Right lobe of liver (tissue), 4 donors: ENCODE results near the genes FAAP20 and PEX10.

- PRO-cap, 4 experiments = peak in 3 of 4 experiments; most common plus-strand start chr1:1760094 (in 3); most common minus-strand start chr1:1759853 (in 1)
- RAMPAGE, long total RNA, 2 experiments = no peak in any of the 2 experiments
Observed at GRCh38 chr1:1759660-1760282, 18.5 kb downstream of the NADK start.

- PRO-cap, 4 experiments = no peak in any of the 4 experiments
- RAMPAGE, long total RNA, 2 experiments = no peak in any of the 2 experiments
Observed at GRCh38 chr1:1840379-1840987, 50.4 kb downstream of the GNB1 start.

DNA sequence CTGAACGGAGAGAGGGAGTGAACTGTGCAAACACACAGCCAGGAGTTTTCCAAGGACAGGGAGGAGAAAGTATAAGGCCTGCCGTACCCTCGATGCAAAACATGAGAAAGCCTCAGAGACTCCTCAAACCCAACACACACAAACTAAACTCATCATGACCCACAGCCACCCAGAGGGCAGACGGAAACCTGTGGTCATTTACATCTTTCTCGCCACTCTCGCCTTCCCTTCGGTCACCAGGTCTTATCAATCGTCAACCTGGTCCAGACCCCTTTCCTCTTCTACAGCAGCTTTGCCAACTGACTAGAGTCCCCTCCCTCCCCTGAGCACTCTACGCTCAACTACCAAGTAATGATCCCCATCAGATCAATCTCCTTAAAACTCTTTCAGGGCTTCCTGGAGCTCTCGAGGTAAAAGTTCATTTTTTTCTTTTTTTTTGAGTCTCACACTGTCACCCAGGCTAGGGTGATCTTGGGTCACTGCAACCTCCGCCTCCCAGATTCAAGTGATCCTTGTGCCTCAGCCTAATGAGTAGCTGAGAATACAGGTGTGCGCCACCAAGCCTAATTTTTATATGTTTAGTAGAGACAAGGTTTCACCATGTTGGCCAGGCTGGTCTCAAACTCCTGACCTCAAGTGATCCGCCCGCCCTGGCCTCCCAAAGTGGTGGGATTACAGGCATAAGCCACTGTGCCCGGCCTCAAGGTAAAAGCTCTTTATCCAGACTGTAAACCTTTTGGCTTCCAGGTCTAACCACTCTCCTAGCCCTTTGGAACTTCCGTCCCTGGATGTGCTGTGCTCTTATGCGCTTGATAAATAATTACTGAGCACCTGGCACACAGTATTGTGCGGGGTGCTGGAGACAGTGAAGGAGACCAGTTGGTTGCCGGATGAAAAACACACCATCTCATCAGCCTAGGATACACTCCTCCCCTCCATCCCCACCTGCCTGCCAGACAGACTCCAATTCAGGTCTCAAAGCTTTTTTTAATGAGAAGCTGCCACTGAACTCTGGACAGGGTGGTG is 9.6 kb downstream of the GNB1 start:
- PRO-cap, 4 experiments = peak in 1 of 4 experiments; most common plus-strand start position 842 of the sequence (in 1)
- RAMPAGE, long total RNA, 2 experiments = no peak in any of the 2 experiments

DNA sequence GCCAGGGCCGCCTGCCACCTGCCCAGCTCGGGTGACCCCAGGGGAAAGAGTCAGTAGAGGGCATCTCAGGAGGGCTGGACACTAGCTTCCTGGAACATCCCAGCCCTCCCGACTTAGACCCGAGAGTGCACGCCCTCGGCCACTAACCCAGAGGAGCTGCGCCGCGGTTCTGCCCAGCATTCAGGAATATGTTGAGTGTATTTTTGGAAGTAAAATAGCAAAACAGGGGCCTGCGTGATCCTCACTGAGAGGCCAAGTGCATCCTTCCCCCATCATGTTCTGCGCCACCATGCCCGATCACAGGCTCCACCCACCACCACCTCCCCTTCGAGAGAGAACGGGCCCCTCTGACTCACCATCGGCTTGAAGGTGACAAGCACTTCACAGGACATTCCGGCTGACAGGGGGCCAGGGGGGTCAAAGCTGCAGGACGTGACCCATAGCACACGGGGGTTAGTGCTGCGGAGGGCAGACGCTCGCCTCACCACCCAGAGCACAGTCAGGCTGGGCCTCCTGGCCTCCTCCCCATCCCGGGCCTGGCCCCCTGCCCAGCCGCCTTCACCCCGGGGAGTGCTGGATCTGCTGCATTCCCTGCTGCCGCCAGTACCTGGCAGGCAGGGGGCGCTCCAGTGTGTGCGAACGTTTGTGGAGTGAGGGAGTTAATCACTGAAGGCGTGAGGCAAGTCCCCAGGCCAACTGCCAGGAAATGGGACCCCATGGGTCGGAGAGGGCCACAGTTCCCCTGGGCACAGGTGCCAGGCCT is 40.7 kb upstream of the TMEM52 start:
- PRO-cap, 4 experiments = peak in 3 of 4 experiments; most common minus-strand start position 169 of the sequence (in 3)
- RAMPAGE, long total RNA, 2 experiments = no peak in any of the 2 experiments

GRCh38 chr1:1990173-1990956 is 13.2 kb downstream of the CFAP74 start:
- PRO-cap, 4 experiments = no peak in any of the 4 experiments
- RAMPAGE, long total RNA, 2 experiments = no peak in any of the 2 experiments

GRCh38 chr1:2061088-2062090 is 11.2 kb downstream of the PRKCZ start:
- PRO-cap, 4 experiments = no peak in any of the 4 experiments
- RAMPAGE, long total RNA, 2 experiments = no peak in any of the 2 experiments

GRCh38 chr1:2115739-2116292 is 65.6 kb downstream of the PRKCZ start:
- PRO-cap, 4 experiments = no peak in any of the 4 experiments
- RAMPAGE, long total RNA, 2 experiments = no peak in any of the 2 experiments

- PRO-cap, 4 experiments = no peak in any of the 4 experiments
- RAMPAGE, long total RNA, 2 experiments = no peak in any of the 2 experiments
Observed at GRCh38 chr1:2137717-2138051, 56.9 kb downstream of the FAAP20 start.

- PRO-cap, 4 experiments = no peak in any of the 4 experiments
- RAMPAGE, long total RNA, 2 experiments = no peak in any of the 2 experiments
Observed at GRCh38 chr1:2146375-2147229, 48.0 kb downstream of the FAAP20 start.

DNA sequence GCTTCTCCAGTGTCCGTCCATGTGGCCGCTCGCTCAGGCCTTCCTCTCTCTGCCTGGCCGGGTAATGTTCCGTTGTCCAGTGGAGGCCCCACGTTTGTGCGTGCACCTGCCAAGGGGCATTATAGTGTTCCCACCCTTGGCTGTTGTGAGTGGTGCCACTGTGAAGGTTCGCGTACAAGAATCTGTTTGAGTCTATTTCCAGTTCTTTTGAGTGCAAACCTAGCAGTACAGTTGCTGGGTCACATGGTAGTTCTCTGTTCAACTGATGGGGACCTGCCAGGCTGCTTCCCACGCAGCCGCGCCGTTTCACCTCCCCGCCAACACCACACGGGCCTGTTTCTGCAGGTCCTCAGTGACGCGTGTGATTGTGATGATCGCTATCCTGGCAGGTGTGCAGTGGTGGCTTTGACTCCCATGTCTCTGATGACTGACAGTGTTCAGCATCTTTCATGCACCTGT is 41.8 kb downstream of the FAAP20 start:
- PRO-cap, 4 experiments = no peak in any of the 4 experiments
- RAMPAGE, long total RNA, 2 experiments = no peak in any of the 2 experiments

DNA sequence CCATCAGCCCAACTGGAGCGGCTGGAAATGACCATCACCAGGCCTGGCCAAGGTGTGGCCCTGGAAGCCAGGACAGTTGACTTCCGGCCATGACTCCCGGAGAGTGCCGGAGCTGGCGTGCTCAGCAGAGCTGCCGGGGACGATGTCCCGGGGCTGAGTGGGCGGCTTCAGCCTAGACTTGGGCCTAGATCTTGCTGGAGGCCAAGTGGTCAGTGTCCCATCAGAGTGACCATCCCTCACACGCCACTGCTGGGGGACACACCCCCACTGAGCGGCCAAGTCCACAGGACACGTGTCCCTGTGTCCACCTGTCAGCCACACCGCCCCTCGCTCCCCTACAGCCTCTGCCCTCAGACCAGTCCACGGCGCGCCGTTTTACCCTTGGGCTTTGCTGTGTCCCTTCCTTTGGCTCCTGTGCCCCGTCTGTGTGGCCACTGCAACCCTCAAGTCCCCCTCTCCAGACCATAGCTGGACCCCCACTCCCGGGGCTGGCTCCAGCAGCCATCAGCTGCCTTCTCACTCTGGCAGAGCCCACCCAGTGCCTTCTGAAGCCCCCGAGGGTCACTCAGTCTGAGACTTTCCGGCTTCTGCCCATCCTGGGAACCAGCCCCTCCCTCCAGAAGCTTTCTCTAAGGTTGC is 4.0 kb downstream of the FAAP20 start:
- PRO-cap, 4 experiments = peak in 2 of 4 experiments; most common plus-strand start position 79 of the sequence (in 1); most common minus-strand start position 98 of the sequence (in 1)
- RAMPAGE, long total RNA, 2 experiments = no peak in any of the 2 experiments

GRCh38 chr1:2194574-2195573 is at the start of gene FAAP20:
Gene FAAP20, minus strand, starts transcription at chr1:2194772.
- PRO-cap, 4 experiments = peak in 4 of 4 experiments; most common plus-strand start chr1:2194838 (in 4); most common minus-strand start chr1:2195067 (in 4)
- RAMPAGE, long total RNA, 2 experiments = start-site peak on the minus strand in 1 of 2 experiments, at chr1:2194709-2194729 at its widest, 69 reads per replicate

DNA sequence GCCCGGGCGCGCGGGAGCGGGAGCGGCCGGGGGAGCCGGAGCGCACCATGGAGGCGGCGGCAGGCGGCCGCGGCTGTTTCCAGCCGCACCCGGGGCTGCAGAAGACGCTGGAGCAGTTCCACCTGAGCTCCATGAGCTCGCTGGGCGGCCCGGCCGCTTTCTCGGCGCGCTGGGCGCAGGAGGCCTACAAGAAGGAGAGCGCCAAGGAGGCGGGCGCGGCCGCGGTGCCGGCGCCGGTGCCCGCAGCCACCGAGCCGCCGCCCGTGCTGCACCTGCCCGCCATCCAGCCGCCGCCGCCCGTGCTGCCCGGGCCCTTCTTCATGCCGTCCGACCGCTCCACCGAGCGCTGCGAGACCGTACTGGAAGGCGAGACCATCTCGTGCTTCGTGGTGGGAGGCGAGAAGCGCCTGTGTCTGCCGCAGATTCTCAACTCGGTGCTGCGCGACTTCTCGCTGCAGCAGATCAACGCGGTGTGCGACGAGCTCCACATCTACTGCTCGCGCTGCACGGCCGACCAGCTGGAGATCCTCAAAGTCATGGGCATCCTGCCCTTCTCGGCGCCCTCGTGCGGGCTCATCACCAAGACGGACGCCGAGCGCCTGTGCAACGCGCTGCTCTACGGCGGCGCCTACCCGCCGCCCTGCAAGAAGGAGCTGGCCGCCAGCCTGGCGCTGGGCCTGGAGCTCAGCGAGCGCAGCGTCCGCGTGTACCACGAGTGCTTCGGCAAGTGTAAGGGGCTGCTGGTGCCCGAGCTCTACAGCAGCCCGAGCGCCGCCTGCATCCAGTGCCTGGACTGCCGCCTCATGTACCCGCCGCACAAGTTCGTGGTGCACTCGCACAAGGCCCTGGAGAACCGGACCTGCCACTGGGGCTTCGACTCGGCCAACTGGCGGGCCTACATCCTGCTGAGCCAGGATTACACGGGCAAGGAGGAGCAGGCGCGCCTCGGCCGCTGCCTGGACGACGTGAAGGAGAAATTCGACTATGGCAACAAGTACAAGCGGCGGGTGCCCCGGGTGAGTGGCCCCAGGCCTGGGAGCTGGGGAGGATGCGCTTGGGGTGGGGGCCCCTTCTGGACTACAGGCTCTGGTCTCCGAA is 950 bp downstream of the SKI start:
- PRO-cap, 4 experiments = peak in 4 of 4 experiments; most common plus-strand start position 579 of the sequence (in 3); most common minus-strand start position 888 of the sequence (in 2)
- RAMPAGE, long total RNA, 2 experiments = no peak in any of the 2 experiments

DNA sequence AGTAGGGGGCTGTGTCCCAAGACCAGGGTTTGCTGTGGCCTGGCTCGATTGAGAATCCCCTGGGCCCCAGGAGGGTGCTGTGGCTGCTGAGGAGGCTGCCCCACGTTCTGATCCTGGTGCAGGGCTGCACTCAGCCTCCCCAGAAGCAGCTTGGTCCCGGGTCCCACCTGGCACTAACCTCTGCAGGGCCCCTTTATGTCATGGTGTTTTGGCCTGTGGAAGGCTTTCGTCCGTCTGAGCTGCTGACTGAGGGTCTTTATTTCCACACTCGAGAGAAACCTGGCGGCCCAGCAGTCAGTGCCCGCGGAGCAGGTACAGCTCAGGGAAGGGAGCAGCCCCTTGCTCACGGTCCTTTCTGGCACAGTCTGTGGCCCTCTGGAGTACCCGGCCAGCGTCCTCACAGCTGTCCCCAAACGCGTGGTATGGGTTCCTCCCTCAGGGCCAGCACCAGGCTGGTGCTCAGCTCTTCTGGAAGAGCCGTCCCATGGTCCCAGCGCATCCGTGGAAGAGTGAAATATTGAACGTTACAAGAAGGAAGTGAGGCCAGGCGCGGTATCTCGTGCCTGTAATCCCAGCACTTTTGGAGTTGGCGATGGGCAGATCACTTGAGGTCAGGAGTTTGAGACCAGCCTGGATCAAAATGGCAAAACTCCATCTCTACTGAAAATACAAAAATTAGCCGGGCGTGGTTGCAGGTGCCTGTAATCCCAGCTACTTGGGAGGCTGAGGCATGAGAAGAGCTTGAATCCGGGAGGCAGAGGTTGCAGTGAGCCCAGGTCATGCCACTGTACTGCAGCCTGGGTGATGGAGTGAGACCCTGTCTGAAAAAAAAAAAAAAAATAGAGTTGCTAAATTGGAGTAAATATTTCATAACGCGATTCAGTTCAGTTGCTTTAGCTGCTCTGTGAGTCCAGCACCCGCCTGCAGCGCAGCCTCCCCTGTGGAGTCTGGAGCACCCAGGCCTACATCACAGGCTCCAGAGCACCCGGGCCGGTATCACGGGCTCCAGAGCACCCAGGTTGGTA is 24.5 kb downstream of the SKI start:
- PRO-cap, 4 experiments = no peak in any of the 4 experiments
- RAMPAGE, long total RNA, 2 experiments = no peak in any of the 2 experiments

- PRO-cap, 4 experiments = no peak in any of the 4 experiments
- RAMPAGE, long total RNA, 2 experiments = no peak in any of the 2 experiments
Observed at GRCh38 chr1:2289178-2289919, 61.2 kb downstream of the SKI start.

DNA sequence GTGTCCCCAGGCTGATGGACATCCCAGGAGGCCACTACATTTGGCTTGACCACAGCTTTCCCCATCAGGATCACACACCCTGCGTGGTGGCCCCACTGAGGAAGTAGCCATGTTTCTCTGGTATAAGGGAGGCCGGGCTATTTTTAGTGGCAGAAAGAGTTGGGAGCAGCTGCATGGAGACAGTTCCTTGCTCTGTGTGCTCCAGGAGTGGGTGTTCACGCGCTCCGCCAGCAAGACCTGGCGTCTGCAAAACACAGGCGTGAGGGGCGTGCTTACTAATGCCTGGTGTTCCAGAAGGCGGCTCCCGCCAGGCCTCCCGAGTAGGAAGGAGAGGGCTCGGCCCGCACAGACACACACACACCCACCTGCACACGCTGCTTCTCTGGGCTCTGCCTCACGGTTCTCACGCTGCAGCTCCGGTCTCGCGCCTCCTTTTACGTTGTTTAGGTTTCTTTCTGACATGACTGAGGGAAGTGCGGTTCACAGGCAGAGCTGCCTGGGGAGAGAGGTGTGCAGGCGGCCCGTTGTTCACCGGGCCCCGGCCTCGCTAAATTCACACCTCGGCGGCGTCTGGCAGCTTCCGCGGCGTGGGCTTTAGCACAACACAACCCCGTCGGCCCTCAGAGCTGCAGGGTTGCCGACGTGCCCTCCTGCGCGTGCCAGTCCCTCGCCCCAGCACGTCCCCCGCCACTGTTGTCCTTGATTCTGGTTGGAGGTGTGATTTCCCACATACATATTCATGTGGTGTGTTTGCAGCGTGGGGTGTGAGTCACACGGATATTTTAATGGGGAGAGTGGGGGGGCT is 76.9 kb downstream of the SKI start:
- PRO-cap, 4 experiments = peak in 1 of 4 experiments; most common minus-strand start position 253 of the sequence (in 1)
- RAMPAGE, long total RNA, 2 experiments = no peak in any of the 2 experiments

GRCh38 chr1:2320673-2321291 is 70.6 kb downstream of the MORN1 start:
- PRO-cap, 4 experiments = no peak in any of the 4 experiments
- RAMPAGE, long total RNA, 2 experiments = no peak in any of the 2 experiments

- PRO-cap, 4 experiments = no peak in any of the 4 experiments
- RAMPAGE, long total RNA, 2 experiments = no peak in any of the 2 experiments
Observed at GRCh38 chr1:2405303-2406413, 6.7 kb downstream of the PEX10 start.

GRCh38 chr1:2411777-2412635 is at the start of gene PEX10:
Gene PEX10, minus strand, starts transcription at chr1:2412564.
- PRO-cap, 4 experiments = peak in 4 of 4 experiments; most common minus-strand start chr1:2412543 (in 4)
- RAMPAGE, long total RNA, 2 experiments = no peak in any of the 2 experiments

DNA sequence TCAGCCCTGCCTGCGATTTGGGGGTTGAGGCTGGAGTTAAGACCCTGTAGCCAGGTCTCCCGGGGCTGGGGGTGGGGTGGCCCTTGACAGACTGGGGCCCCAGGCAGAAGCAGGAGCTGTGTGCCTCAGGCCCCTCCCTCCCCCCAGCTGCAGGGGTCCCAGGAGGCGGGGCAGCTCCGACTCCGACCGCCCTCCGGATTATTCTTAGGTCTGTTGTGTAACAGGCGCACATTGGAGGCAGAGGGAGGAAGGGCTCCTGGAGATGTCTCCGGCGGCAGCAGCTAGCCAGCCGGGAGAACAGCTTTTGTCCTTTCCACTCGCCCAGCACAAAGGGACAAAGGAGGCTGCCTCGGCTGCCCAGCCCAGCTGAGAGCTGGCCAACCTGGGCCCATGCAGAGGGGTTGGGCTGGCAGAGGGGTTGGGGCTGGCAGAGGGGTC is 29.7 kb upstream of the PLCH2 start:
- PRO-cap, 4 experiments = no peak in any of the 4 experiments
- RAMPAGE, long total RNA, 2 experiments = no peak in any of the 2 experiments